Jejunum (tissue), 1 donor: ENCODE measurements around a stretch of chr14.

GRCh38 chr14:30670092-30670530 lies 48.0 kb downstream of the SCFD1 start:
- PRO-cap: no peak

GRCh38 chr14:30875030-30875383 lies 648 bp downstream of the COCH start:
- PRO-cap: no peak

- PRO-cap: no peak
Measured at GRCh38 chr14:30929067-30930112, 55.0 kb downstream of the COCH start.

- PRO-cap: no peak
Measured at GRCh38 chr14:31690215-31691015, 129.2 kb downstream of the NUBPL start.

- PRO-cap: no peak
Measured at GRCh38 chr14:31892901-31893894, 183.9 kb upstream of the ARHGAP5 start.

GRCh38 chr14:32077577-32078570 lies 770 bp downstream of the ARHGAP5 start:
- PRO-cap: bidirectional peak, plus-strand start at chr14:32078051, minus-strand start at chr14:32077948

- PRO-cap: no peak
Measured at GRCh38 chr14:32407068-32407537, 78.0 kb downstream of the AKAP6 start.

DNA sequence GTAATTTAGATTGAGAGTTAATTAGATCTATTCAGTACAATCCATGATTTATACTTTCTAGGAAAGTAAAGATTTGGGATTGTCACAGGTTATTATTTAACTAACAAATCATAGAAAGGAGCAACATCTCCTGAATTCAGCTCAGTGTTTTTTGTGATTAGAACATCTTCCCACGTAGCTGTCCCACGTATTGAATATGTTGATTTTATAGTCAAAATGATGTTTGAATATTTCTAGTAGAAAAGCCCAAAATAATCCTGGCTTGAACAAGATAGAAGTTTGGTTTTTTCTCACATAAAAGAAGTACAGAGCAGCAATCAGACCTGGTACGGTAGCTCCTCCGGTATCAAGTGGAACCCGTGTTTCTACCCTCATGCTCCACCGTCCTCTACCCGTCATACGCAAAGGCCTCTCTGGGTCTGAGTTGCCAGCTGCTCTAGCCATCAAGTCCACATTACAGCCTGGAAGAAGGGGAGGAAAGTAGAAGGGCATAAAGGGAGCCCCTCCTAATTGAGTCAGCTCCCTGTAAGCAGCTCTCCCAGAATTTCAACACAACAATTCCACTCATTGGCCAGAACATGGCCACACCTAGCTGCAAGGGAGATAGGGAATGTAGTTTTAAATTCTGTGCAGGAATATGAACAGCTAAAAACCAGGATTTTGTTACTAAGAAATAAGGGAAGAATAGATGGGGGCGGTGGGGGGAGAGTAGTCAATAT lies 103.6 kb downstream of the AKAP6 start:
- PRO-cap: no peak

- PRO-cap: no peak
Measured at GRCh38 chr14:32472381-32473217, 143.5 kb downstream of the AKAP6 start.

GRCh38 chr14:32509439-32510477 lies 180.7 kb downstream of the AKAP6 start:
- PRO-cap: unidirectional peak, minus-strand start at chr14:32509995

GRCh38 chr14:32940103-32940442 lies 1.4 kb downstream of the NPAS3 start:
- PRO-cap: no peak

GRCh38 chr14:33307735-33308160 lies 369.1 kb downstream of the NPAS3 start:
- PRO-cap: no peak

GRCh38 chr14:33704594-33704906 lies 246.3 kb downstream of the EGLN3 start:
- PRO-cap: no peak

DNA sequence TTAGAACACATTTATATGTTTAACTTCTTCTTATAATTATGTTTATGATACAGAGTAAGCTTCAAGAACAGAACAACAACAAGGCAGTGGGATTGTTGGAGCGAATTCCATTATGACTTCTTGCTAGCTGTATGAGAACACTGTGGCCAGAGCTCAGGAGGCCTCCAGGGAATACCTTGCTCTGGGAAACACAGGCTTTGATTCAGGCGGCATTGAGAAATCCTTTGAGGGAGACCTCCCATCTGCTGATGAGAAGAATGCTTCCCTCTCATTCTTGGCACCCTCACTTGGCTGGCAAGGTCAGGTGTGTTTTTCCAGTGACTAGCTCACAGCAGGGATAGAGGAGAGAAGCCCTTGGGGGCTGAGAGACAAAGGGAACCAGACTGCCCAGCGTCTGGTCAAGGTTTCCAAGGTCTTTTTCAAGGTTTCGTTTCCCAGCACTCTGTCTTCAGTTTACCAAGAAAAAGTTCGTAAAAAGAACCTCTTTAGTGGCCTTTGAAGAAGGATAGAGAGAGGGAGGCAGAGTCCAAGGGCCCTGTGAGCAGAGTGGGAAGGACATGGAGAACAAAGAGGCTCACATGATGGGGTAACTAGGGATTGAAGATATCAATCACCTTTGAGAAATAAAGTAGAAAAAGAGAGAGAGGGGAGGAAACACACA lies 82.5 kb downstream of the SPTSSA start:
- PRO-cap: no peak

GRCh38 chr14:34568950-34569371 lies 29.5 kb upstream of the EAPP start:
- PRO-cap: no peak

DNA sequence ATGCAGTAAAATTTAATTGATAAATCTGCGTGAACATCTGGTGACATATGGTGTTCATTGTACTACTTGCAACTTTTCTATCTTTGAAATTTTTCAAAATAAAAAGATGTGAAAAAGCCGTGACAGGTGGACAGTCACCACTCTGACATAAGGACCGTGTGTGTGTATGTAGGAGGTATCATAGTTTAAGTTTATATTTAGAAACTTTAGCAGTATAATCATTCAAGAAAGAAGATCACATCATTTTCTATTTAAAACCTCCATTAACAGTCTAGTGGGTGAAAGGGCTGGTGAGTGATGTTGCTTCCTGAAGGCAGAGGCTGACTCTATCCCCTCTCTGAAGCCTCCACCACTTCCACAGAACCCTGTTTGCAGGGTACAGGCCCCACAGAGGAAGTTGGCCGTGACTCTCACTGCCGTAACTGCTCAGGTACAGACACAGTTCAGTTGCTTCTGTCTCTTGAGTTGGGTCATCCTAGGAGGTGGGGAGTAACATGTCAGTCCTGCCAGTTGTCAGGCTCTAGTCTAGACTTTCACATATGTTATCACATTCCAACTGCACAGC lies 31.7 kb downstream of the CFL2 start:
- PRO-cap: no peak

DNA sequence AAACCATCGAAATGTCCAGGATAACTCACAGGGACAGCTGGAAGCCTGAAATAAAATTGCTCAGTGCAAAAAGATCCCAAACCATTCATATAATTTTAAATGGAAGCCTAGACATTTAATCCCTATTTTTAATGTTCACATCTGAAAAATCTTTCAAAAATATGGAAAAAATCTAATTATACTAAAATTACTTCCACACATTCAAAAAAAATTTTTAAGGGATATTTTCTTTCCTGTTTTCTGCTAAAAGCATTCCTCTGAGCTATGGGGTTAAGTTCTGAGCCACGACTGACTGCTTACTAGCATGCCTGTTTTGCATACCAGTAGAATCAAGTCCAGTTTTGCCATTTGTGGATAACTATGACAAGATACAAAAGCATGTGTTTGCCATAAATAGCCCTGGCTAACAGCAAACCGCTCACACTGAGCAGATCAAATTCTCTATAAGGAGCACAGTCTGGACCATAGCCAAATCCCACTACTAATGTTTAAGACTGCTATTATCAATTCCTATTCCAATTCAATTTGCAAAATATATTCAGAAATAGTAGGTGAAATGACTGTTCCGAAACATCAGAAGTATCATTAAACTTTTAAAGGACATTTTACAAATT lies 3.3 kb downstream of the CFL2 start:
- PRO-cap: no peak

- PRO-cap: no peak
Measured at GRCh38 chr14:35045849-35045982, 356 bp upstream of the FAM177A1 start.

DNA sequence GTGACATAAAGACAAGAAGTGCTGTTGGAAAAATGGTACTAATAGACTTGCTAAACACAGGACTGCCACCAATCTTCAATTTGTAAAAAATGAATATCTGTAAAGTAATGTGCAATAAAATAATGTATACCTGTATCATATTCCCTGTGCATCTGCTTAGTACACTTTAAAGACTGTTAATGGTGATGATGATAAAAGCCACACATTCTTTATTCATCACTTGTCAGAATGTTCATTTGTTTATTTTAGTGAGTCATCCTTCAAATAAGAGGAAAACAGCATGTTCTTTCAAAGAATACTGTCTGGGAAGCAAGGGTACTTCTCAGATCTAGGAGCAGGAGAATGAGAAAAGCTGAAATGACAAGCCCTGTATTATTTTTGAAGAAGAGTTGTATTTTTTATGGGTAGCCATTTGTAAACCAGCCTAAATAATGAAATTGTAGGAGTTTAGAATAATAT lies 78.3 kb upstream of the PSMA6 start:
- PRO-cap: no peak

DNA sequence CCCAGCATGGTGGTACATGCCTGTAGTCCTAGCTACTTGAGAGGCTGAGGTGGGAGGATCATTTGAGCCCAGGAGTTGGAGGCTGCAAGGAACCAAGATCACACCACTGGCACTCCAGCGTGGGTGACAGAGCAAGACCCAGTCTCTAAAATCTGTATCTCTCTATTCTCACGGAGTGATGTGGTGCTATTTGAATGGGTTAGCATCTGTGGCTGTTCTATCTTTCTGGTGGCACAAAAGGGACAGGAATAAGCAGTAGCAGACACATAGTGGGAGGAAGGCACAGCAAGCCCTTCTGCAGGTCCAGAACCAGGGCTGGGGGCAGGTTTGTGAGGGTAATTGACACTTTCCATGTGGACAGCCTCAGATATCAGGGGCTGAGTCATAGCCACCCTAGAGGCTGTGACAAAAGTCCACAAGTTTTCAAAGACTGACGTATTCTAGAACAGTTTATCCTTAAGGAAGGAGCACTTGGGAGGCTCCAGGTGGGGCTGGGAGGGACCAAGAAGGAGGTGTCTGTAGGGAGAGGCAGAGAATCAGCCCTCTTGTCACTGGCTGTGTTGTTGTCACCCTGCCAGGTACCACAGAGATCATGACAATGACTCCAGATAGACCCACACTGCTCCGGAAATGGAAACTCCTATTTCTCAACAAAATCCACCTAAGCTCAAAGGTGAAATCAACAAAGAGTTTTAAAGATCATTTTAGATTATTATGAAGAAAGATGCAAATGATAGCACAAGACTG lies 48.6 kb downstream of the NFKBIA start:
- PRO-cap: bidirectional peak, plus-strand start at position 484 of the sequence, minus-strand start at position 329 of the sequence